Mammary epithelial cell (primary cell): ENCODE results near the genes KIAA1210, RHOXF2 and LAMP2.

- CAGE, long polyA plus RNA, result no peak
- RRBS, result no CpG with 5 or more reads among the region's 5 CpGs
Observed at GRCh38 chrX:119127724-119128067, at the start of gene KIAA1210. KIAA1210 (minus strand) TSS chrX:119127812.

- CAGE, long polyA plus RNA, result no peak
- RRBS, result 56% methylated on average over 3 of the region's 19 CpGs
Observed at GRCh38 chrX:119237053-119237607, 1.0 kb downstream of the PGRMC1 start.

DNA sequence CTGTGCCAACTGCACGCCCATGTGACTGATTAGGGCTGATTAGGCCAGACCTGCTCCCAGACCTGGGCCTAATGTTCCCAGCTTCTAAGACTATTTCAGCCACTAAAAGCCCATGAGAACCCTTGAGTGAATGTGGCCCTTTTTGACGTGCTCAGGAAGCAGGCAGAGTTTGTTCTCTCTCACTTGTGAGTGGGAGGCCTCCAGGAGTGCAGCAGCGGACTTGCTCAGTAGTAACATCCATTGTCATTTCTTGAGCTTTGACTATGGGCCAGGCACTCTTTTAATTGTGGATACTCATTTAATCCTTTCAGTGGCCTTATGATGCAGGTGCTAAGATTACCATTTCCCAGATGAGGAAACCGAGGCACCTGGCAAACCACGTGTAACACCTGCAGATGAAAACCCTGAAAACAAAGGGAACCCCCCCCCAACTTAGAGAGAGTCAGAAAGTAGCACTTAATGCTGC, 13.5 kb downstream of the SLC25A5 start:
- CAGE, long polyA plus RNA, result no peak
- RRBS, result no CpG with 5 or more reads among the region's 5 CpGs

DNA sequence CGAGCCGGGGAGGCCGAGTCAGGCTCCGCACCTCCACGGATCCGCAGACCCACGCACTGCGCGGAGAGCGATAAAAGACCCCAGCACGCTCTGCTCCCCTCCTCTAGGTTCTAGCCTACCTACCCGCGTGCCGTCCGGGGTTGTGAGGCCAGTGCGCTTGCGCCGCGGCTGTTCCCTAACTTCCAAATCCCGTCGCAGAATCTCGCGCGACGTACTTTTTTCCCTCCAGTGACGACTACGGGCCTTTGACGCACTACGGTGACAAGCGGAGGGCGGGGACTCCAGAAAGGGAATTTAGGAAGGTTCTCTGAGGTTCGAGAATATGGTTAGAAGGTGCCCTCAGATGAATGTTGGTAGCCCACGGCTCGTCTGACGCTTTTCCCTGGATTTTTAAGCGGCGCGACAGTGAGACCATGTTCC, 31.9 kb downstream of the UBE2A start:
- CAGE, long polyA plus RNA, result no peak
- RRBS, result no CpG with 5 or more reads among the region's 38 CpGs

GRCh38 chrX:119606952-119607249, 32.5 kb downstream of the UBE2A start:
- CAGE, long polyA plus RNA, result no peak
- RRBS, result no CpG with 5 or more reads among the region's 7 CpGs

- CAGE, long polyA plus RNA, result no peak
- RRBS, result no CpG with 5 or more reads among the region's 9 CpGs
Observed at GRCh38 chrX:119675429-119675849, 17.5 kb downstream of the SEPTIN6 start.

- CAGE, long polyA plus RNA, result no peak
- RRBS, result 83% methylated on average over 3 of the region's 9 CpGs
Observed at GRCh38 chrX:119677522-119678043, 15.4 kb downstream of the SEPTIN6 start.

DNA sequence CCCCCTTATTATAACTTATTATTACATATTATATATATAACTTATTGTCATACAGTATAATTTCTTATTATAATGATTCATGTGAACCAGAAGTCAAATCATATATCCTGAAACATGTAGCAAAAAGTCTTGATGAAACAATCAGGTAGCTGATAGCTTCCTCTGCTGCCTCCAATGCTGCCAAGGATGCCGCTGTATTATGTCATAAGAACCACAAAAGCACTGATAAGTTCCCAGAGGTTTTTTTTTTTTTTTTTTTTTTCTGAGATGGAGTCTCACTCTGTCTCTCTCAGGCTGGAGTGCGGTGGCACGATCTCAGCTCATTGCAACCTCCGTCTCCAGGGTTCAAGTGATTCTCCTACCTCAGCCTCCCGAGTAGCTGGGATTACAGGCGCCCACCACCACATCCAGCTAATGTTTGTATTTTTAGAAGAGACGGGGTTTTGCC, 8.7 kb downstream of the SEPTIN6 start:
- CAGE, long polyA plus RNA, result no peak
- RRBS, result no CpG with 5 or more reads among the region's 7 CpGs

GRCh38 chrX:119758653-119759099, 288 bp downstream of the SOWAHD start:
- CAGE, long polyA plus RNA, result no peak
- RRBS, result 16% methylated on average over 22 of the region's 47 CpGs

DNA sequence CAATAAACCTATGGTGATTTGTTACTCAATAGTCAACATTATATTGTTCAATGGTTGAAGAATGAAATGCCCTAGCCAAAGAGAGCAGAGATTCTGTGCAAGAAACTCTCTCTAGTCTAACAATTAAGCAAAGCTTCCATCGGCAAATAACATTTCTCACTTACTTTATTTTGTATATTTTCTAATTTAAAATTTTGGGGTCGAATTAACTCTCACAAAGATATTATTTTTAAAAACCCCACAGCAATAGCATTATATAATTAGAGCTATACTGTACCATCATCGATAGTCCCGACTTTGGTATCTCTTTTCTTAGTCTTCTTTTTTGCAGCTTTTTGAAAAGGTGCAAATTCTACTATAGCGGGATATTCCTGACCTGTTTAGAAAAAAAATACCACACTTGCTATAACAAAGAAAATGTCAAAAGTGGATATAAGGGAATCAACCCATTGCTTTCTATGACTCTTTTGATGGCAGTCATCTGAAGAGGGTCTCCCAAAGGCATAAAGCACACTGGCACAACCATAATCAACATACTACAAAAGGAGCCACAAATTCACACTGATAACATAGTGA, 7.8 kb downstream of the UPF3B start:
- CAGE, long polyA plus RNA, result no peak
- RRBS, result no CpG with 5 or more reads among the region's 5 CpGs

- CAGE, long polyA plus RNA, result no peak
- RRBS, result no CpG with 5 or more reads among the region's 4 CpGs
Observed at GRCh38 chrX:120140473-120140784, 18.0 kb upstream of the RHOXF2 start.

- CAGE, long polyA plus RNA, result no peak
- RRBS, result no CpG with 5 or more reads among the region's 20 CpGs
Observed at GRCh38 chrX:120158362-120158918, at the start of gene RHOXF2. RHOXF2 (plus strand) TSS chrX:120158613.

DNA sequence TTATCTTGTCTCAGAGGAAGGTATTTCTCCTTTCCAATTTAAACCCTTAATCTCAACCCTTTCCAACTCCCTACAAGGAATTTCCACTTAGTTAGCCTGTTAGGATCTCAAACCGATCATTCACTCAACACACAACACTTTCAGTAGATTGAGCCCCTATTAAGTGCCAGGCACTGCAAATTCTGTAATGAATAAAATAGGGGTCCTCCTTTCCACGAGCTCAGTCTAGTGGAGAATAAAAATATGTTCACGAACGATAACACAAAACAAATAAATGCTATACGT, 6.5 kb upstream of the ZBTB33 start:
- CAGE, long polyA plus RNA, result no peak
- RRBS, result no CpG with 5 or more reads among the region's 5 CpGs

DNA sequence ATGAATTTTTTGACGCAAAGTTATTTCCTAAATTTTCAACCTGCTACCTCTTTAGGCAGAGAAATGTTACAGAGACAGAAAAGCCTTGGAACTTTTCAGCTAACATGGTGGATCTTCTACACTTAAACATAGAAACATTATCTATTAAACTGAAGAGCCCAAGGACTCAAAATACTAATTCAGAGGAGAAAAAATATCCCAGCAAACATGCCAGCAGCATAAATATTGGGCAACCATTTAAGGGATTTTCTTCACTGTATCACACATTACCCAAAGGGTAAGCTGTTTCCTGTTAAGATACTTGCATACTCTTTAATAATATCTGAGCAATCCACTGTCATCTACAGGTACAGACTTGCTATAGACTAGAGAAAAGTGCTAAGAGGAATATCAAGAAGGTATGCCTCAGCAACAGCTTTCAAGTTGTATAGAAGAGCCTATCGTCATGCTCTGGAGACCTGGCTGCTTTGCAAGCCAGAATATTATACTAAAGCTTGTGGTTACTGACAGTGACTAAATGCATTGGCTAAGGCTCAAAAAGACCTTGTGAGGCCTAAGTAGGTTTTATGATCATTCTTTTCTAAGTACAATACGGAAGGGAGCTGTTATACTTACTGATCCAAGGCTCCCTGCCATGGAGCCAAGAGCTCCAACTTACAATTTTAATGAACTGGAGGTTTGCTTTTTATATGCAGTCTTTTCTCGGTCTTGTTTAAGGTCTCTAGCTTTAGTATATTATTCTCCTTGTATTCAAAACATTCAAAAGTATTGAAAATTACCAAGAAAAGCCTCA, 11.4 kb downstream of the LAMP2 start:
- CAGE, long polyA plus RNA, result no peak
- RRBS, result no CpG with 5 or more reads among the region's 4 CpGs

- CAGE, long polyA plus RNA, result no peak
- RRBS, result 36% methylated on average over 13 of the region's 58 CpGs
Observed at GRCh38 chrX:120468205-120469726, at the start of gene LAMP2. LAMP2 (minus strand) TSS chrX:120469296.

GRCh38 chrX:120538005-120538531, 22.7 kb downstream of the CUL4B start:
- CAGE, long polyA plus RNA, result no peak
- RRBS, result no CpG with 5 or more reads among the region's 3 CpGs

DNA sequence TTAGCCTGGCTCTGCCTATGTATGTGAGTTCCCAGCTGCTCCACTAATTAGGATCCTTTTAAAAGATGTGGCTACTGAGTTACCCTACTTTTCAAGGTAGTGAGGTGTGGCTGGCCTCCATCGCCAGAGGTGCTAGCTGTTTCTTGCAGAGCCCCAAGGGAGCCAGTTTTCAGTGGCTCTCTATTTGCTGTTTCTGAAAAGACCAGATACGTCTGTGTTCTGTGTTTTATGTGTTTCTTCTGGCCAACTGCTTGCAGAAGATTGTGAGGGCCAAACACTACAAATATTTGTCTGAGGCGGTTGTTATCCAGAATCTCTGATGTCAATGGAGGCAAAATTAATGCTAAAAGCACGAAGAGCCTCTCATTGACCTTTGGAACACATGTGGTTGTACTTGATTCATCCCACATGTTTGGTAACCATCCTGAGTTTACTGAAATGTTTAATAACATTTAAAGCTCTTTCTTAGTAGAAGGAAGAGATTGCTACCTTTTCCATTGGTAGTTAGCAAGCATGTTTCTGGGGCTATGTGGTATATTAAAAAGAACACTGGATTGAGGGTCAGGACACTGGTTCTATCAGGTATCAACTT, 113.8 kb downstream of the CT47B1 start:
- CAGE, long polyA plus RNA, result no peak
- RRBS, result no CpG with 5 or more reads among the region's 4 CpGs

- CAGE, long polyA plus RNA, result no peak
- RRBS, result no CpG with 5 or more reads among the region's 1 CpG
Observed at GRCh38 chrX:121377089-121377289, 329.6 kb downstream of the GLUD2 start.

- CAGE, long polyA plus RNA, result no peak
- RRBS, result no CpG with 5 or more reads among the region's 38 CpGs
Observed at GRCh38 chrX:123764765-123765683, 32.2 kb upstream of the THOC2 start.

GRCh38 chrX:123784846-123785346, 52.0 kb upstream of the THOC2 start:
- CAGE, long polyA plus RNA, result no peak
- RRBS, result no CpG with 5 or more reads among the region's 11 CpGs